Heart left ventricle (tissue), 7 donors: ENCODE data around the gene SYNJ2.

GRCh38 chr6:157036272-157036869, 259.2 kb downstream of the ARID1B start:
- PRO-cap, 6 experiments: no peak in any of the 6 experiments
- RAMPAGE, long total RNA, 2 experiments: no peak in any of the 2 experiments
- RRBS: no CpG with 5 or more reads among the region's 6 CpGs

GRCh38 chr6:157273653-157274046, 49.7 kb downstream of the TMEM242 start:
- PRO-cap, 6 experiments: peak in 4 of 6 experiments; most common plus-strand start chr6:157273912 (in 2)
- RAMPAGE, long total RNA, 2 experiments: no peak in any of the 2 experiments
- RRBS: 60% methylated on average over 1 of the region's 15 CpGs

DNA sequence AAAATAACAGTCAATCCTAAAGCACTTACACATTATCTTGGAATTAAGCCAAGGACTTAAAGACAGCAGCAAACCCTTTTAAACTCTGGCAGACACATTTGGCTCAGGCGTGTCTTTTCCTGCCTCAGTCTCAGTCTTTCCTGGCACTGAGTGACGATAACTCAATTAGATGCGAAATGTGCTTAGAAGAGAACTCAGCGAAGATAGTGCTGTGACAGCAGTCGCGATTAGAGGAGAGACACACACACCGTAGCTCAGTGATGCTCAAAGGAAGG, 103.7 kb upstream of the SNX9 start:
- PRO-cap, 6 experiments: peak in 2 of 6 experiments; most common plus-strand start position 220 of the sequence (in 2)
- RAMPAGE, long total RNA, 2 experiments: no peak in any of the 2 experiments
- RRBS: no CpG with 5 or more reads among the region's 7 CpGs

- PRO-cap, 6 experiments: no peak in any of the 6 experiments
- RAMPAGE, long total RNA, 2 experiments: no peak in any of the 2 experiments
- RRBS: no CpG with 5 or more reads among the region's 7 CpGs
Observed at GRCh38 chr6:157761661-157761968, 61.4 kb upstream of the SNX9 start.

GRCh38 chr6:157763223-157764096, 59.6 kb upstream of the SNX9 start:
- PRO-cap, 6 experiments: no peak in any of the 6 experiments
- RAMPAGE, long total RNA, 2 experiments: no peak in any of the 2 experiments
- RRBS: 21% methylated on average over 2 of the region's 13 CpGs

DNA sequence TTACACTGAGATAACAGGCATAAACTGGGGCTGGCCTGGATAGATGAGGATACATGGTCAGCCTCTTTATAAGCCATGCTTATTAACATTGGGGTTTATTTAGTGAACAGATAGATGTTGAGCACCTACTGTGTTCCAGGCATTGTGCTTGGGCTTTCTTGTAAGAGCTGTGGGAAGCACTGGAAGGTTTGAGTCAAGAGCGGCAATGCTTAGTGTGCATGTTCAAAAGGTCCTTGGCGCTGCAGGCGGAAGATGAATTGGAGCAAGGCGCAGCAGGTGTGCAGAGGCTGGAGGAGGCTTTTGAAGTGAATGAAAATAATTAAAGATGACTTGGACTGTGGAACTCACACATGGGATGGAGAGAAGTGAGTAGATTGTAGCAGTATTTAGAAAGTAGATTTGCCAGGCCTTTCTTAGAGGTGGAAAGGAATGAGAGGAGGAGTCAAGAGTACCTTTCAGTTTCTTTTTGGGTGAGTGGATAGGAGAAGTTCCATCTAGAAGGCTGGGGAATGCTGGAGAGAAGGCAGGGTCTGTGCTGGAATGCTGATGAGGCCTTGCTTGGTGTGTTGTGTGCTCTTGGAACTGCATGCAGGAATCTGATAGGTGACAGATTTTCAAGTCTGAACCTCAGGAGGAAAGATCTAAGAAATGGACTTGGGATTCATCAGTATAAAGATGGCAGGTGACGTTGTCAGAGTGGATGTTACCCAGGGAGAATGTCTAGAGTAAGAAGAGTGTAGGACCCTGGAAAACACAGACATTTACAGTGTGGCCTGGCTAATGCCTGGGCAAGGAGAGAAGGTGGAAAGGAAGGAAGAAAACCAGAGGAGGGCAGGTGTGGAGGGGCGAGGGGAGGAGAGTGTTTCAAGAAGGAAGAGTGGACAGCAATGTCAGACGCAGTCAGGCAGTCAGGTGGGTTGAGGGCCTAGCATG, 26.5 kb downstream of the SNX9 start:
- PRO-cap, 6 experiments: no peak in any of the 6 experiments
- RAMPAGE, long total RNA, 2 experiments: no peak in any of the 2 experiments
- RRBS: no CpG with 5 or more reads among the region's 7 CpGs

DNA sequence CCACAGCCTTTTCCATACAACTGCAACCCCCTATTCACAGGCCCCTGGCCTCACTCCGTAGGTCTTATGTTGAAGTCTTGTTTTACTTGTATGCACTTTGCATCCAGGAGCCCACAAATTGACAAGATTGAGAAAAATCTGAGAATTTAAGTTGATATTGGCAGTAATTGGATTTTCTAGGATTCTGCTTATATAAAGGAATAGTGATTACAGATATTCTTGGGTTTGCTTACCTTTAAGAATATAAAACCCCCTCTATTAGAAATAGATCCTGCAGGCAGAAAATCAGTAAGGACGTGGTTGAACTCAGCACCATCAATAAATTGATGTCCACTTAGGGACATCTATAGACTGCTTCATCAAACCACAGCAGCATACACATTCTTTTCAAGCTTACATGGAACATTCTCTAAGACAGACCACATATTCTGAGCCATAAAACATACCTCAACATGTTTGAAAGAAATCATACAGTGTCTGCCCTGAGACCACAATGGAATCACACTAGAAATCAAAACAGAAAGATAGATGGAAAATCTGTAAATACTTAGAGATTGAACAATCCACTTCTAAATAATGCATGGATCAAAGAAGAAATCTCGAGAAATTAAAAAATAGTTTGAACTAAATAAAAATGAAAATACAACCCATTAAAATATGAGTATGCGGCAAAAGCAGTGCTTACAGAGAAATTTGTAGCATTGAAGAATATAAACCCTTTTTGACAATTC, 51.4 kb downstream of the SNX9 start:
- PRO-cap, 6 experiments: no peak in any of the 6 experiments
- RAMPAGE, long total RNA, 2 experiments: no peak in any of the 2 experiments
- RRBS: no CpG with 5 or more reads among the region's 4 CpGs

- PRO-cap, 6 experiments: no peak in any of the 6 experiments
- RAMPAGE, long total RNA, 2 experiments: no peak in any of the 2 experiments
- RRBS: no CpG with 5 or more reads among the region's 15 CpGs
Observed at GRCh38 chr6:157877516-157878601, 54.8 kb downstream of the SNX9 start.

- PRO-cap, 6 experiments: no peak in any of the 6 experiments
- RAMPAGE, long total RNA, 2 experiments: no peak in any of the 2 experiments
- RRBS: no CpG with 5 or more reads among the region's 10 CpGs
Observed at GRCh38 chr6:157945600-157946573, 35.8 kb upstream of the SYNJ2 start.

- PRO-cap, 6 experiments: peak in 6 of 6 experiments; most common plus-strand start chr6:157981874 (in 6); most common minus-strand start chr6:157981484 (in 2)
- RAMPAGE, long total RNA, 2 experiments: no peak in any of the 2 experiments
- RRBS: 1% methylated on average over 51 of the region's 106 CpGs
Observed at GRCh38 chr6:157981311-157982168, at the start of gene SYNJ2. Gene SYNJ2 (plus strand): TSS chr6:157981863.

DNA sequence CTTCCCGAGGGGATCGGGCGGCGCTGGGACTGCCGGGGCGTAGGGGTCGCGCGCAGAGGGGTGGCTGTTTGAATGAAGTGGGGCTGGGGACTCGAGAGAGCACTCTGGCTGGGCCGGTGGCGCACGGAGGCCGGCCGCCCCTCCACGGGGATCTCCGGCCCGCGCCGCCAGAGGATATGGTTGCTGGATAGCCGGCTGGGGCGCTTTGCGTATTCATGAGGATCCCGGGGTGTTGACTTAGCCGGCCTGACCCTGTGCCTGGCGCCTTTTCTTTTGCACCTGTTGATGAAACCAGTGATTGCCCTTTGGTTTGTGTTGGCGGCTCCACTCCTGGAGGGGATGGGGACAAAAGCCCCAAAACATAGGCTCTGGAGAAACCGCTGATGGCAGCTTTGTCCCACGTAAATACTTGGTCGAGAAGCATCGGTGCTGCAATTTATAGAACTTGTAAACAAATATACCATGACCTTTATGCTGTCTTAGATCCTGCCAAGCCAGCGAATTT, 558 bp downstream of the SYNJ2 start:
- PRO-cap, 6 experiments: no peak in any of the 6 experiments
- RAMPAGE, long total RNA, 2 experiments: no peak in any of the 2 experiments
- RRBS: 2% methylated on average over 15 of the region's 32 CpGs

- PRO-cap, 6 experiments: no peak in any of the 6 experiments
- RAMPAGE, long total RNA, 2 experiments: no peak in any of the 2 experiments
- RRBS: no CpG with 5 or more reads among the region's 10 CpGs
Observed at GRCh38 chr6:157985289-157985871, 3.7 kb downstream of the SYNJ2 start.

- PRO-cap, 6 experiments: no peak in any of the 6 experiments
- RAMPAGE, long total RNA, 2 experiments: no peak in any of the 2 experiments
- RRBS: 98% methylated on average over 3 of the region's 13 CpGs
Observed at GRCh38 chr6:157991012-157991587, 9.4 kb downstream of the SYNJ2 start.

DNA sequence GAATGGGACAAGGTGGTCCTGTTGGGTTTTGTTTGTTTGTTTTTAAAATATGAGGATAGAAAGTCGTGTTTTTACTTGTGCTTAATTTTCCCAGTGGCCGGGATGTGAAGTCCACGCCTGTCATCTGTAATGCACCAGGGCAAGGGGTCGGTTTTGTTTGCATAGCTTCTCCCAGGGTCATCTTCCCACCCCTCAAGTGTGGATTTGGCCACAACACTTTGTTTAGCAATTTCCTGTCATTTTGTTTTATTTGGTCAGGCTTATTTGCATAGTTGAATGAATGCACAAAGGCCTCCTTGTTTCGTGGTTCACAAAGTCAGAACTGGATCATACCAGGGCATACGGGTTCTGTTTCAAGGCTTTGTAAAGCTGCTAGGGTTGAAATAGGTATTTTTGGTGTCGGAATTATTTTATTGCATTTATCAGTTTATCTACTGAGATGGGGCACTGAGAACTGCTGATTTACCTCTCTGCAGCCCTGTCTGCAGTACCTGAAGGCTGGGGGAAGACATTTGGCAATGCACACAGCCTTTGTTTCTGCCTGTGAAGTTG, 29.9 kb downstream of the SYNJ2 start:
- PRO-cap, 6 experiments: peak in 1 of 6 experiments; most common plus-strand start position 313 of the sequence (in 1); most common minus-strand start position 126 of the sequence (in 1)
- RAMPAGE, long total RNA, 2 experiments: no peak in any of the 2 experiments
- RRBS: no CpG with 5 or more reads among the region's 7 CpGs

GRCh38 chr6:158026423-158027190, 44.9 kb downstream of the SYNJ2 start:
- PRO-cap, 6 experiments: peak in 5 of 6 experiments; most common plus-strand start chr6:158026818 (in 3); most common minus-strand start chr6:158026583 (in 5)
- RAMPAGE, long total RNA, 2 experiments: no peak in any of the 2 experiments
- RRBS: 9% methylated on average over 3 of the region's 17 CpGs

DNA sequence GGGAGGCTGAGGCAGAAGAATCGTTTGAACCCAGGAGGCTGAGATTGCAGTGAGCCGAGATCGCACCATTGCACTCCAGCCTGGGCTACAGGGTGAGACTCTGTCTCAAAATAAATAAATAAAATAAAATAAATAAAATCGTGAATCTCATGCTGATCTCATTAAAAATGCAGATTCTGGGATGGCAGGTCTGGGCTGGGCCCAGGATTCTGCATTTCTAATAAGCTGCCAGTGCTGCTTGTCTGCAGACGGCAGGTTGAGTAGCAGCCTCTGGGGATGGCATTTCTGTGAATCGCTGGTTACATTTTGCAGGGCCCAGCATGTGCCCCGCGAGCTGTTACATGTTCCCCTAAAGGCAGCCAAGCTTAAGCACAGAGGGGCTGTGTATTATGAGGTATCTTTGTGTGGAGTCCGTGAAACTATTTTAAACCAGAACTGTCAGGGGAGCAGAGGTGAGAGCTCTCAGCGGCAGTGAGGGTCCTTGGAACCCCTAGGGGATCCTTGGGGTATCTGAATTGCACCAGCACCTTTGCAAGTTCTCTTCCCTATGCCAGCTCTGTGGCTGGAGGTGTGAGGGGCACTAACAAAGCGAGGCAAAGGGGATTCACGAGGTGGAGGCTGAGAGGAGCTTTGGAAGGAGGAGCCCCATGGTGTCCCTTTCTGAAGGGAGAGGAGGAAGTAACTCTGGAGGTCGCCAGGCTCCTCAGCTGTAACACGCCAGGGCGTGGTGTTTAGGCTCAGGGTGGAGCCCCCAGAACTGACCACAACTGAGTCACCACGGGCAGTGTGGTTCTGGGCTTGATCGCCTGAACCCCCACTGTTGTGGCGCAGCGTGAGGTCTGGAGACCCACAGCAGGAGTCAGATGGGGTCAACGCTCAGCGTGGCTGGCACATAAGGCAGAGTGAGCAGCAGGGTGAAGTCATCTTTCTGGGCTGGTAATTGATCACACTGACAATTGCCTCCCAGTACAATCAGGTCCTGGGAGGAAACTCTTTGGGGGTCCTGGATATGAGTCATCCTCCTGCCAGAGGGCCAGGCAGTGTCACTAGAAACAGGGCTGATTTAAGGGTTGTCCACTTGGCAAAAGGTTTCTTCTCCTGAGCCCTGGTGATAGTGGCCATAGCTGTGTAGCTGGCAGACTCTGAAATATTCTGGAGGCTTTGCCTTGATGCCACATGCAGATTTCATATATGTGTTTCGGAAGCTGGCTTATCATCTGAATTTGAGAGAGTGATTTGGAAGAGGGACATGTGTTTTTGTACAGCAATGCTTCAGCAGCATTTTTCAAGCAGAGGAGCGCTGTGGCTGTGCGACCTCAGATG, 49.6 kb downstream of the SYNJ2 start:
- PRO-cap, 6 experiments: no peak in any of the 6 experiments
- RAMPAGE, long total RNA, 2 experiments: no peak in any of the 2 experiments
- RRBS: no CpG with 5 or more reads among the region's 24 CpGs

DNA sequence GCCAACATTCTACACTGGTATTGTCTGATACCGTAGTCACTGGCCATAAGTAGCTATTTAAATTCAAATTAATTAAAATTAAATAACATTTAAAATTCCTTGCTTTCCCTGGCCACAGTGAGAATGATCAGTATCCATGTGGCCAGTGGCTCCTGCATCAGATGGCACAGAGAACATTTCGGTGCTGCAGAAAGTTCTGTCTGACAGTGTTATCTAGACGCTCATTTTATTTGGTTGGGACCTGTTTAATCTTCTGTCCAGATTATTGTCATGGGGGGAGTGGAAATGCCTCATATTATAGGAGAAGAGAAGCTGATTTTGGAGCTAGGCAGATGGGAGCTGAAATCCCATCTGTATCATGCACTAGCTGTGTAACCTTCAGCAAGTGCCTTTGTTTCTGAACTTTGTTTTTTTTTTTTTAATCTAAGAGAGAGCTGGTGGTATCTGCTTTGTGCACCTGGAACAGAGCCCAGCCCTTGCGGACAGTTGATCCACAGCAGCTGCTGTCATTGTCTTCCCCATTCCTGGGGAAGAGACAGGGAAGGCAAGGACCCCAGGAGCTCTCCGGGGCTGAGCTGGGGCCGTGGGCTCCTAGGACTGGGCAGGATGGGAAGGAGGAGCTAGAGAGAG, 91.9 kb downstream of the SYNJ2 start:
- PRO-cap, 6 experiments: no peak in any of the 6 experiments
- RAMPAGE, long total RNA, 2 experiments: no peak in any of the 2 experiments
- RRBS: no CpG with 5 or more reads among the region's 6 CpGs

- PRO-cap, 6 experiments: peak in 6 of 6 experiments; most common plus-strand start chr6:158231795 (in 5); most common minus-strand start chr6:158231735 (in 4)
- RAMPAGE, long total RNA, 2 experiments: no peak in any of the 2 experiments
- RRBS: 1% methylated on average over 30 of the region's 42 CpGs
Observed at GRCh38 chr6:158231344-158231960, 63.3 kb downstream of the GTF2H5 start.

DNA sequence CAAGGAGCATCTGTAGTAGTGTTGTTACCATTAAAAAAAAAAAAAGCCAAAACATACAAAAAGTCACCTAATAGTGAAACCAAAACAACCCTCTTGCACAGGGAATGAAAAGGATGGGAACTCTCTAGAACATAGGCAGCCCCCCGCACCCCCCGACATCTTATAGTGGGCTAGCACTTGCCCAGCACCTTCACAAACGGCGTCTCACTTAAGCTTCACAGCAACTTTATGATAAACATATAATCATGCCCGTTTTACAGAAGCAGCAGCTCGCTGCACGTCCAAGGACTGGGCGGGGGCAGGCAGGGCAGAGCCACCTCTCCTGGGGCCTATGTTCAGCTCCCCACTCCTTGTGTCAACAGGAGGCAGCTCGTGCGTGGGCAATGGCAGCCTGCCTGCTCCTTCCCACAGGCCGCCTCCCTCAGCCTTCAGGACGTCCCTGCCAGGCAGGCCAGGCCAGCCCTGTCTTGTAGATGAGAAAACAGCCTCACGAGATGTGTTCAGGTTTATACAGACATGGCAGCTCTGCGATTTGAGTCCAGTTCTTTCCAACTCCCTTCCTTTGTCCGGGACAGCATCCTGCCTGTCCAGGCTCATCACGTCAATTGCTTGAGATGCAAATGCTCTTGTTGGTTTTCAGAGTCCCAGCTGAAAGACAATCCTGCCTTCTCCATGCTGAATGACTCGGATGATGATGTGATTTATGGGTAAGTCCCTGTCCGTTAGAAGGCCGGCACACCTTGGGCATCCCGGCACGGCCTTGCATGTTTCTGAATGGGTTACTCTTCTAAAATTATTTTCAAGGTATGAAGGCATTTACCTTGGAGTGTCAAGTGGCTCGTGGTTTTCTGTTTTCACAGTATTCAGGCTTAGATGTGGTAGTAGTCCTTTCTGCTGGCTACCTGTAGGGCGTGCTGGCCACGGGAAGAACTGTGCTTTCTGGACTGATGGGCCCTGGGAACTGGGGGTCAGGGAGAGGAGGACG, 13.6 kb downstream of the DYNLT1 start:
- PRO-cap, 6 experiments: no peak in any of the 6 experiments
- RAMPAGE, long total RNA, 2 experiments: no peak in any of the 2 experiments
- RRBS: no CpG with 5 or more reads among the region's 25 CpGs

- PRO-cap, 6 experiments: no peak in any of the 6 experiments
- RAMPAGE, long total RNA, 2 experiments: no peak in any of the 2 experiments
- RRBS: no CpG with 5 or more reads among the region's 15 CpGs
Observed at GRCh38 chr6:158711052-158711837, 61.4 kb downstream of the SYTL3 start.